Smooth muscle cell (in vitro differentiated cells): ENCODE measurements around the genes NAT8 and TPRKB.

DNA sequence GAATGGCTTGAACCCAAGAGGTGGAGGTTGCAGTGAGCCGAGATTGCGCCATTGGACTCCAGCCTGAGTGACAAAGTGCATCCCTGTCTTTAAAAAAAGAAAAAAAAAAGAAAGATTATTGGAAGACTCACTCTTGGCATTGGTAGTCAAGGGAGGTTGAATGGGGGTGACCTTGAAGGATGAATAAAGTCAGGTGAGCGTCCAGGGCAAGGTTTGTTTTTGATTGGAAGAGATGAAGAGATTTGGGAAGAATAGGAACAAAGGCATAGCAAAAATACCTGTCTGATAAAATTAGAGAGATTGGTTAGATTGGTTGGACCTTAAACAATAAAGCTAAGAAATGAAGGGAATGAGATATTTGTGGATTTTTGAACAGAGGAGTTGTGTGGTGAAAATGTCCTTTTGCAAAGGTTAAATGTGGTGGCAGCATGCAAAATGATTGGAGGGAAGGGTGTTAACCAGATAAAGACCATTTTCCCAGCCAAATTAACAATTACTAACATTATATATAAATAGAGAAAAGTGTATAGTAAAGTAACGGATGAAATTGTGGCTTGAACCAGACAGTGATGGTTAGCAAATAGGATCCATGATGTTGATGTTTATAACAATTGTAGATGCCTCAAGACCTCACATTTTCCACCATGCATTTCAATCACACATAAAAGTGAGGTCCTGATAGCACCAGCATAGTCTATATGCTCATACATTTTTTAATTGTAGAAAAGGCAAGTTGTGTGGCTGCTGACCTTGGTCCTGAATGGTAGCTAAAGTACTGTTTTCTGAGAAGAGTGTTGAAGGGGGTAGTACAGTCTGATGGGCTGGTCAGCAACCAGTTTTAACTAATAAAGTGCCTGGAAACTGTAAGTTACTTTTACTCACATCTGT lies 15.6 kb downstream of the ZNF638 start:
- RAMPAGE, long total RNA, result no peak

GRCh38 chr2:71401701-71402178 lies 64.8 kb upstream of the DYSF start:
- RAMPAGE, long total RNA, result no peak

DNA sequence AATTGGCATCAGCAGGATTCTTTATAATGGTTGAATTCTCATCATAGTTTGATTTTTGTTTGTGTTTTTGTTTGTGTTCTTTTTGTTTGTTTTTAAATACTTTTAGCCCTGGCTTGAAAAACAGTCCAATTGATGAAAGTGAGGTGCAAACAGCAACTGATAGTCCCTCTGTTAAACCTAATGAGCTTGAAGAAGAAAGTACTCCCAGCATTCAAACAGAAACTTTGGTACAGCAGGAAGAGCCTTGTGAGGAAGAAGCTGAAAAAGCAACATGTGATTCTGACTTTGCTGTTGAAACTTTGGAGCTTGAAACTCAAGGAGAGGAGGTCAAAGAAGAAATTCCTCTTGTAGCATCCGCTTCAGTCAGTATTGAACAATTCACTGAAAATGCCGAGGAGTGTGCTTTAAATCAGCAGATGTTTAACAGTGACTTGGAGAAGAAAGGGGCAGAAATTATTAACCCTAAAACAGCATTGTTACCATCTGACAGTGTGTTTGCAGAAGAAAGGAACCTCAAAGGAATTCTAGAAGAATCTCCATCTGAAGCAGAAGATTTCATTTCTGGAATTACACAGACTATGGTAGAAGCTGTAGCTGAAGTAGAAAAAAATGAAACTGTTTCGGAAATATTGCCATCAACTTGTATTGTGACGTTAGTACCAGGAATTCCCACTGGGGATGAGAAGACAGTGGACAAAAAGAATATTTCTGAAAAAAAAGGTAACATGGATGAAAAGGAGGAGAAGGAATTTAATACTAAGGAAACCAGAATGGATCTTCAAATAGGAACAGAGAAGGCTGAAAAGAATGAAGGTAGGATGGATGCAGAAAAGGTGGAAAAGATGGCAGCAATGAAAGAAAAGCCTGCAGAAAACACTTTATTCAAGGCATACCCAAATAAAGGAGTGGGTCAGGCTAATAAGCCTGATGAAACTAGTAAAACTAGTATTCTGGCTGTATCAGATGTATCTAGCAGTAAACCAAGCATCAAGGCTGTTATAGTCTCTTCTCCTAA lies 43.5 kb upstream of the DYSF start:
- RAMPAGE, long total RNA, result no peak

- RAMPAGE, long total RNA, result no peak
These were observed 14.7 kb upstream of the DYSF start for GRCh38 chr2:71451782-71452157.

- RAMPAGE, long total RNA, result no peak
These were observed 276.3 kb downstream of the DYSF start for GRCh38 chr2:71742825-71743192.

DNA sequence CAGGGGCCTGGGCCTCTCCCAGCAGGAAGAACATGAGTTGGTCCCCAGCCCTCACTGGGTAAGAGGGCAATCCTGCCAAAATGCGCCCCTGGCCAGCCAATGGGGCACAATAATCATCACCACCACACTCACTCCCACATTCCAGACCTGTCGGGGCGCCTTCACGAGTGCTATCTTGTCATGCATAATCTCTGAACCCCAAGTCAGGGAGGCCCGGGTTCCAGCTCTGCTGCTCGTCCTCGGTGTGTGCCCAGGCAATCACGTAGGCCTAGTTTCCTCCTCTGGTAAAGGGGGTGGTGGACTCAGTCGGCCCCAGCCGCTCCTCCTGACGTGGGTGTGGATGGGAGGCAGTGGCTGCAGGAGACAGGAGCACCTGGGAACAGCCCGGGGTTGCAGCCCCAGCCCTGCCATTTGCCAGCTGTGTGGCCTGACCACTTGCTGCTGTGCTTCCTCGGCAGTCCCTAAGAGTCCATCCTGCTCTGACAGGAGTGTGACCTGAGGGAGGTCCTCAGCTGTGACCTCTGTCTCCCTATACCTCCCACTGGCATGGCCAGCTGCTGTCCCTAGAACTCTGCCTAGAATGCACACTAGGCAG lies 115.0 kb downstream of the CYP26B1 start:
- RAMPAGE, long total RNA, result no peak

GRCh38 chr2:72354712-72355033 lies 207.0 kb upstream of the CYP26B1 start:
- RAMPAGE, long total RNA, result no peak

DNA sequence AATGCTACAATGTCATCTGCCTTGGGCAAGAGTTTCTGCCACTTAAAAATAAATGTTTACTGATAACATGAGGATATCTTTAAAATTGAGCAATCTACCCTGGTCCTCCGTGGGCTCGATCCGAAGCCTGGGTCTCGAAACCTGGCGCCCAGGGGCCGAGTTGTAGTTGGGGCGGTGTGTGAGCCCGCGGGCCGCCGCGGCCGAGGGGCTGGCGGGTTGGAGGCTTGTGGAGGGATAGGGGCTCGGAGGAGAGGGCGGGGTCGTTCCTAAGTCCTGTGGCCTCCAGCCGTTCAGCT lies 2.4 kb downstream of the EMX1 start:
- RAMPAGE, long total RNA, result no peak

- RAMPAGE, long total RNA, result no peak
These were observed 69.2 kb downstream of the SFXN5 start for GRCh38 chr2:73002385-73002619.

DNA sequence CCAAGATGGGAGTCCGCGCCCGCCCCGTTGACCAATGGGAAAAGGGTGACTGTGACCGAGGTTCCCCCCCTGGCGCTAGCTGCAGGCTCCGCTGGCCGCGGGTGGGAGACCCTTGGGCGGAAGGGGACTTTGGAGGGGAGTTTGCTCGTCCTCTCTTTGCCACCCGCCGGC lies 219 bp downstream of the SFXN5 start:
- RAMPAGE, long total RNA, result no peak

DNA sequence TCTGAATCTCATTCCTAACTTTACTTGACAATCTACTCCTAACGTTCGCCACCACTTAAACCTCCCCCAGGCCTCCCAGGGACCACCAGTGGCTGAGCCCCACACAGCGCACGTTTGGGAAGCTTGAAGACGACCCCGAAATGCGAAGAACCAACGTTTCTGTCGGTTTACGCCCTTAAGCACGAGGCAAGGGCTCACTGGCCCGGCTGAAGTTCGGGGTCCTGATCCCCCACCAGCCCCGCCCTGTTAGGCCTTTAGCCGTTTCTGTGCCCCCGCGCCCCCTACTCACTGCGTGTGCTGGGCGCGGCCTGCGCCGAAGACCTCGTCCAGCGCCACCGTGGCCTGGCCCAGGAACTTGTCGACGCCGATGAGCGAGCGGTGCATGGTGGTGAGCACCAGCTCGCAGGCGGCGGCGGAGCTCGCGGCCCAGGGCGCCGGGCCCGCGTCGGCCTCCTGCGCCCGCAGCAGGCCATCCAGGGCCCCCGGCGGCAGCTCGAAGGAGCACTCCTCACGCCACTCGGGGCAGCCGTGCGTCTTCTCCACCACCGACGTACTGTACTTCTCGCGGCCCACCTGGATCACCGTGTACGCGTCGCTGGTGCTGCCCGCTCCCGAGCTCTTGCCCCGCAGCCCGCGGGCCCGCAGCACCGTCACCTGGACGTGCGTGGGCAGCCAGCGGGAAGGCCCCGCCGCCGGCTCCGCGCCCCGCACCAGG lies 533 bp downstream of the RAB11FIP5 start:
- RAMPAGE, long total RNA, result no peak

- RAMPAGE, long total RNA, result no peak
These were observed 1.7 kb downstream of the NAT8 start for GRCh38 chr2:73640188-73641175.

DNA sequence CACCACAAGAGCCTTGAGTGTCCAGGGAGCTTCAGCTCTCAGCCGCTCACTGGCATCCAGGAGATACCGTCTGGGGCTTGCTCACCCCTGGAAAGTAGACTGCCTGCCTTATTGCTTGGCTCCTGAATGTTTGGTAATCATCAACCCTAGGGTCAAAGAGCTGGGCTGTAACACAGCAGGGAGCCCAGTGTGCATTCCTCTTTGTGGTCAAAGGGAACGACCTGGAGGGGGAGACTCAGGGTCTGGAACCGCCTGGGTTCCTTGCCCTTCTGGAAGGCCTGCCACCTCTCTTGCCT lies at the start of gene NAT8:
Gene NAT8, minus strand, starts transcription at position 101 of the 296 bp plus-strand sequence.
- RAMPAGE, long total RNA, result no peak

DNA sequence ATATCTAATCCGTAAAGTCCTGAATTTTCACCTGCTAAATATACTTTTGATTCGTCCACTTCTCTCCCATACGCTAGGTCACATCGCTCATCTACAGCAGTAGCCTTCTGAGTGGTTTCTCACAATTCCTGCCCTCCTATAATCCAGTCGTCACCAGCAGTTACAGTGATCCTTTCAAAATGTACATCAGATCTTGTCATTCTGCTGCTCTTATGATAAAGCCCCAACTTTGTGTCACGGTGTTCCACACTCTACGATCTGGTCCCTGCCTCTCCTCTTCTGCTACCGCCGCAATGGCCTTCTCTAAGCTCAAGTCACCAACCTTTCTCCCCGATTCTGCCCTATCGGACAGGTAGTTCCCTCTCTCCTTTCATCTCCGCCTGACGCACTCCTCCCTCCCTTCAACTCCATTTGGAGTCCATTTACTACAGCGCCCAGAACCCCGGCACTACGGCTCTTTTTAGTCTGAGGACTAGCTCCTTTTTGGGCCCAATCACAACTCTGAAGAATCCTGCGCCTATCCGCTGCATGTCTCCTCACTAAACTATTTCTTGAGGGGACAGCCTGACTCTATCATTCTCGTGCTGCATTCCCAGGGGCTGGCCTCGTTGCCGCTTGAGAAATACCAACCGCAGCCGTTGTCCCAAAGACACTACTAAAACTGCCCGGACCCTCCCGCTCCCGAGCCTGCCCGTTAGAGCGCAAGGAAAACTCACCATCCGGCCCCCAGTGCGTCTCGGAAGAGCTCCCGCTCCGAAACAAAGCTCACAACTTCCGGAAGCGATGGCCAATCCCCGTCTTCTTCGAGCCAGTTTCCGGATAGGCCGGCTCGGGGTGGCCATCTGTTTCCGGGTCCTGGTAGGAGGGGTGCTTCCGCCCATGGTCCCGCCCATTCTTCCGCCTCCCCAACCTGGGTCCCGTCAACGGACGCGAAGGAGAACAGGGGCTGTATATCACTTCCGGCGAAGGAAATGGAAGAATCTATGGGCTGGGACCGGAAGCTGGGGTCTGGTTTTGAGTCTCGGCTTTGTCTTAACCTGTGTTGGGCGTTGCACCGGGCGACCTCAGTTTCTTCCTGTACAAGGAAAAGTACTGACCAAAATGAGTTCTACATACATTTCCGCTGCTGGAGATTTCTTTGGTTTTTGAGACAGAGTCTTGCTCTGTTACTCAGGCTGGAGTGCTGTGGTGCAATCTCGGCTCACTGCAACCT lies at the start of gene TPRKB:
Gene TPRKB, minus strand, starts transcription at position 760 of the 1,213 bp plus-strand sequence.
- RAMPAGE, long total RNA, result start-site peak on the minus strand centred at position 742 of the sequence, 51 bp wide, 354 and 455 reads in 2 replicates

DNA sequence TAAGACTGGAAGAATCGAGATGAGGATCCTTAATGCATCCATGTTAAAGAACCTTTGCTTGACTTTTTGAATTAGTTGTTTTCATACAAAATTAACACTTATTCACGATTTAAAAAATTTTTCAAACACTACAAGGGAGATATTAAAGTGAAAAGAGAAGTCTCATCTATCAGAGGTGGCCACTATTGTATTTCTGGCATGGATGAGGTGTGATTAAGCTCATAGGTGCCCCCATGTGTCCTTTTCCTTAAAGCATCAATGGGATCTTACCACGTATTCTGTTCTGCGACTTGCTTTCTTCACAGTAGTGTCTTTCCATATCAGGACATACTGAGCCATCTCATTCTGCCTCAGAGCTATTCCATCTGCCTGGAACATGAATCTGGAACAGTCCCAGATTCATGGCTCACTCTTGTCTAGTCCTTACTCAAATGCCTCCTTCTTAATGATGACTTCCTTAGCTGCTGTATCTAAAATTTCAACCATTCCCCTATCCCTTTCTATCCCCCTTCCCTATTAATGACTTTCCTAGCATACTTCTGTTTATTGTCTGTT lies 10.9 kb downstream of the STAMBP start:
- RAMPAGE, long total RNA, result no peak

- RAMPAGE, long total RNA, result no peak
These were observed 1.4 kb downstream of the ACTG2 start for GRCh38 chr2:73894083-73894739.

GRCh38 chr2:74000047-74000644 lies 15.4 kb downstream of the TET3 start:
- RAMPAGE, long total RNA, result no peak

DNA sequence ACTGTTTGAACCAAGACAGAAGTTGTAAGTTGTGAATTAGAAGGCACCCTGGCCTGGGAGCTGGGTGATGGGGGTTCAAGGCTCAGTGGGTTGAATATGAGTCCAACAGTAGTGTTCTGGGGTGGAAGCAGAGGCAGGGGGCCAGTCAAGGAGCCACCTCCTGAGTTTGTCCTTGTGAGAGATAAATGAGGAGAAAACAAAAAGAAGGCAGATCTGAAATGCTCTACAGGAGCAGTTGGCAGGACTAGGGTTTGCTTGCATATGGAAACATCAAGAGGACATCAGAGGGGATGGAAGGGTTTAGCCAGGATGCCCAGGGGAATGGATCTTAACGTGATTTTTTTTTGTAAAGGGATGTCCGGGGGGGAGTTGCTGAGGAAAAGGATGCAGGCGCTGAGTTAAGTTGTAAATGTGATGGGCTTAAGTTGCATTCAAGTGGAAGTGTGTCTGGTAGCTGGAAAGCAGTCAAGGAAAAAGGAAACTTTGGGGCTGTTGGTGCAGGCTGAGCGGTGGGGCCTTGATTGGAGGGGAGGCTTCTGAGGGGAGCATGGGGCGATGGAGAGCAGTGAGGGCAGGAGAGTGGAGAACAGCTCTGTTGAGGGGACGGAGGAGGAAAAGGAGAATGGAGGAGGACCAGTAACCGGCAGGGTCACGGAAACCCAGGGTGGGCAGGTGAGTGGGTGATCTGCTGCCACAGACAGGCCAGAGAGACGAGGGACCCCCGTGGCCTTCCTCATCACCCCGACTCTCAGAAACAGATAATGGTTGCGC lies 46.1 kb downstream of the TET3 start:
- RAMPAGE, long total RNA, result no peak

DNA sequence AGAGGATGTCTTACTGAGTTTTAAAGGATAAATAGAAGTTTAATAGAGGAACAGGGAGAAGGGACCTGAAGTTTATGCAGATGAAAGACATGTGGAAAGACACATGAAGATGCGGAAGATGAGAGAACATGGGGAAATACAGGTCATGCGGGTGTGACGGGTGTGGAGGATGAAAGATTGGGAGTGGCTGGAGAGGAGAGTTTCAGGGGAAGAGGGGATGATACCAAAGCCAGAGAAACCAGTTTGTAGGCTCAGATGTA lies 69.2 kb downstream of the TET3 start:
- RAMPAGE, long total RNA, result no peak

- RAMPAGE, long total RNA, result no peak
These were observed 46.4 kb downstream of the BOLA3 start for GRCh38 chr2:74100916-74102035.